ENCODE results near the gene TRPM8.

- PRO-cap: no peak
These were observed 5.6 kb upstream of the MROH2A start for GRCh38 chr2:233772232-233773172.

GRCh38 chr2:233821997-233822482 lies 32.3 kb downstream of the HJURP start:
- PRO-cap: no peak

DNA sequence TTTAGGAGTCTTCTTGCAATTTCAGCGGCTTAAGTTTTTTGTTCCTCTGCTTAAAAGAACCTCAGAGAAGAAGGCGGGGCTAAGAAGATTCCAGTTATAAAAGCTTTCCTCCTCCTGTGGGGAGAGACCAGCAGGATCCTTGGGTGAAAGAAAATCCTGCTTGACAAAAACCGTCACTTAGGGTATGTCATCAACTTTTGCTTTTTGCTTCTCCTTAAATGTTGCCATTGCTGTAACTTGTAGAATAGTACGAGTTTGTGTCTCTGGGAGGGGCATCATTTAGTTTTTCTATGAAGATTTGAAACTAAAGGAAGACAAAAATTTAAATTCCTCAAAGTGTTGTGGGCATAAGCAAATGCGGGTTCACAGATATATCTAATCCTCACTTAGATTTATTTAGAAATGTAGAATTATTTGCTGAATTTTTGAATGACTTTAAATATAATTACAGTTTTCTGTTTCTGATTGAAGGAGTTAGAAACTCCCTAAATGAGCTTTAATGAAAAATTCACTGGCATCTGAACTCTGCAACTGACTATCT lies at the start of gene TRPM8:
Gene TRPM8 (plus strand): TSS at position 123 of the 541 bp plus-strand sequence.
- PRO-cap: no peak

GRCh38 chr2:234251736-234252323 lies 201.3 kb downstream of the SPP2 start:
- PRO-cap: unidirectional peak, plus-strand start at chr2:234252243

- PRO-cap: no peak
These were observed 207.8 kb downstream of the ARL4C start for GRCh38 chr2:234289144-234289409.

DNA sequence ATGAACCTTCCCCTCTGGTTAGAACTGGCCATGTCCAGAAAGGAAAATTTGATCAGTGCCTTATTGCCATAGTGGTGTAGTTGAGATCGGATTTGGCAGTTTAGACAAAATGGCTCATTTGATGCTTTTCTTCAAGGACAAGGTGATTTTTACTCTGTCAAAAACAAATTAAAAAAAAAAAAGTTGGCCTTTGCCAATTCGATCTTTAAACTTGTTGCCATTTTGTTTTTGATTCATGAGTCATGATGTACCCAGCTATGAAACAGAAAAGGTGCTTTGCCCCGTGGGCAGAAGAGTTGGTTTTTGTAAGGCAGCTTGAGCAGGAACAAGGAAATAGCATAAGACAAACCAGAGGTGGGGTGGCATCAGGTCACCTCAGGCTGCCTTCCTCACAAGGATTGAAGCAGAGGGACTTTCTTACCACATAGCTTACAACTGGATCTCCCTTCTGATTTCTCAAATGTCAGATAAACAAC lies 123.9 kb downstream of the ARL4C start:
- PRO-cap: no peak

DNA sequence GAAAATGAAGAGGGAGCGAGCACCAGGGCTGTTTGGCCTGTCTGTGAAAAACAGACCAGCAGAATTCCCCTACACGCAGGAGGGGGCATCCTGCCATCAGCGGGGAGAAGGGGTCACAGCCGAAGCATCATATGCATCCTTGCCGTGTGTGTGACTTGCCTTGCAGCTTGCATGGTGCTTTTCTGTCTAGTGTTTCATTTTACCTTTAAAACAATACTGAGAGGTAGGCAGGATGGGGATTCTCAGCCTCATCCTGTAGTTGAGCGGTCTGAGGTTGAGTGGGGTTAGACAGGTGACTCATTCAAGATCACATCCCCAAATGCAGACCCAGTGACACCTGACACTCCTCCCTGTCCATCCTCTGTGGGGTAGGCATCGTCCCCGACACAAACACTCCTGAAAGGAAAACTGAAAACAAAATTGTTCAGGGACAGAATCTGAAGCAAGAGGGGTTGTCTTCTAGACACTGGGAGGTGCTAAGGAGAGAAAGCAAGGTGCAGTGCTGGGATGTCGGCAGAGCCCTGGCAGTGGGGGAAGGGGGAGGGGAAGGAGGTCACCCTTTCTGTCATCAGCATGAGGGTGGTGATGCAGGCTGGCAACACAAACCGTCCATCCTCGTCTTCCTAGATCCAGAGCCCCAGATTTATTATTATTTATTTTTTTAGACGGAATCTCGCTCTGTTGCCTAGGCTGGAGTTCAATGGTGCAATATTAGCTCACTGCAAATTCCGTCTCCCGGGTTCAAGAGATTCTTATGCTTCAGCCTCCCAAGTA lies 7.8 kb downstream of the ARL4C start:
- PRO-cap: no peak

GRCh38 chr2:234494181-234494562 lies 2.7 kb downstream of the ARL4C start:
- PRO-cap: no peak

DNA sequence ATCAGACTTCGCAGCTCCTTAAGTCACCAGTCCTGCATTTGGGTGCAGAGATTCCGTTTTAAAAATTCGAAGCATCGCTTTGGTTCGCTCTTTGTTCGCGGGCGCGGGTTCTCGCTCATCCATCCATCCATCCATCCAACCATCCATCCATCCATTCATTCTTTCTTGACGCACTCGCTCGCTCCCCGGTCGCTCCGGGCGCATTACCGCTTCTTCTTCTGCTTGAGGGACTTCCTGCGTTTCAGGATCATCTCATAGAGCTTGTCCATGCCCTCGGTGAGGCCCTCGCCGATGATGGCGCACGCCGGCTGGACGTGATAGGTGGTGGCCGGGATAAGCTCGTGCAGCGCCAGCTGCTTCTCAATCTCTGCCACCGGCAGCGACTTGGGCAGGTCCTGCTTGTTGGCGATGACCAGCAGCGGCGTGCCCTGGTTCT lies 1.1 kb downstream of the ARL4C start:
- PRO-cap: no peak

GRCh38 chr2:234633518-234634003 lies 136.7 kb upstream of the ARL4C start:
- PRO-cap: no peak

DNA sequence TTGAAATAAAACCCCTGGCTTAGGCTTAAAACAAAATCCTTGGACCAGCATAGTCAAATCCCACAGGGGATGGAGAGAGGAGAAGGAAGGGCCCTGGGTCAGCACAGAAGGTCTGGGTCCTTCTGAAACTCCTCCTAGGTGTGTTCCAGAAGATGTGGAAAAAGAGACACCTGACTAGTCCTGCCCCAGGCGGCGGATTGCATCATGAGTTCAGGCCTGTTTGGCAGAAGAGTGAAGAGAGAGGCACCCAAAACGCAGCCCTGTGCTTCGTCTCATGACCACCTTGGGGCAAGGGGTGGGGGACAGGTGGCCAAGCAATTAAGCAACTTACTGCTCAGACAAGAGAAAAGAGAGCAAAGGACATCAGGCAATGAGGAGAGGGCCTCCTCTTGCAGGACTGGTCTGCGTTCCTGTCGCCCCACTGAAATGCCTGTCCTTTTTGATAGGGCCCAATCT lies 104.7 kb upstream of the SH3BP4 start:
- PRO-cap: no peak

DNA sequence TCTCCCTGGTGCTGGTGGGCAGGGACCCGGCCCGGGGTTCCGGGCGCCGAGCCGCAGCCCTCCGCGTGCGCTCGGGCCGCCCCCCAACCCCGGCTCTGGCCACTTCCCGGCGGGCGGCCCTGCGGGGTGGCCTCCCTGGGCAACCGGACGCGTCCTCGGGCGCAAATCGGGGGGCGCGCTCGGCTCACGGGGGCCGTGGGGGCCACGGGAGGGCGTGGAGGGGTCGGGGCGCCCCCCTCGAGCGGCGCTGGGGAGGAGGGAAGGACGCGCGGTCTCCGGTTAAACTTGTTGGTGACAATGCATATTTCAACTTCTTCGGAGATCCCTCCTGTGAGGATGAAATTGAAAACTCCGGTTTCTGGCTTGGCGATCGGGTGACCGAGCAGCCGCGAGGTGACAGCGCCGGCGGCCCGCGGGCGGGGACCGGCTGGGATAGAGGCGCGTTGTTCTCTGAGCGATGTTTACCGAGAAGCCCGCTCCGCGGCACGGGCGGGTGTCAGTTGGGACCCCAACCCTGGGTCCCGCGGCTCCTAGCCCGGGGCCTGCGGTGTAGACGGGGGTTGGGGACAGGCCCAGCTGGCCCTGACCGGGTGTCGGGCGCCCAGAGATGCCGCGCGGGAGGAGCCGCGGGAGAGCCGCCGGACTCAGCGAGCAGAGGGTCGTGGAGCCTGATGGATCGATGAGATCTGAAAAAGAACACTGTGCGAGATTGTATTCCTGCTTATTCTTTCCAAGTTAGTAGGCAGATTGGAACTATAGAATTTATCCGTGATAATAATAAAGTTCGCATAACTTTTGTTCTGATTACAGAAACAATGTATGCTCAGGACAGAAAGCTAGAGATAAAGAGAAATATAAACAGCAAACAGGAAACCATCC lies 816 bp downstream of the SH3BP4 start:
- PRO-cap: bidirectional peak, plus-strand start at position 240 of the sequence, minus-strand start at position 97 of the sequence

DNA sequence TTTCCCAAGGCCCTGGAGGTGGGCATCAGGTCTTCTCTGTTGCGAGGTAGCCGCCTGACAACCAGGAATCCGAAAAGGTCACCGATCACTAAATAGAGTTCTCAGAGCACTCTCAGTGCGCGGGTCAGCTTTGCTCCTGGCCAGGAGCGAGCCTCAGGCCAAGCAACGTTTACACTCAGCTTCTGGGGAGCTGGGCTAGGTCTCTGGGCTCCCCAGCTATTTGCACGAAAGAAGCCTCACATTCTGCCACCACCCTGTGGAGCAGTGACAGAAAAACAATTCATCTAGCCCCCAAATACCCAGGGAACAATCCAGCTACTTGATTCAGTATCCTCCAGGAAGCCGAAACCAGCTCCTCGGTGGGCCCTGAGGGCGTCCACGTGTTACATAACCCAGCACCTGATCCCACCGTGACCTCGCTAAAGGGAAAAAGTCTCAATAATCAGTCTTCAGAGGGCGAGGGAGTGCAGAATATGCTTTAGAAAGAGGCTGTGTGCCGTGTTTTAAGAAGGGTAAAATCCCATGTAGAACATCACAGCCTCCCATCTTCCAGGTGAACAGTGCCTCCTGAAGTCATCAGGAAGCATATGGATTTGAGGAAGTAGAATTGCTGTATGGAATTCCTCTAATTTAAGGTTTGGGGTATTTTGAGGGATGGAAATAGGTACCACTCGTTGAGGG lies 3.4 kb downstream of the SH3BP4 start:
- PRO-cap: no peak

GRCh38 chr2:235378204-235378798 lies 115.5 kb upstream of the AGAP1 start:
- PRO-cap: no peak

DNA sequence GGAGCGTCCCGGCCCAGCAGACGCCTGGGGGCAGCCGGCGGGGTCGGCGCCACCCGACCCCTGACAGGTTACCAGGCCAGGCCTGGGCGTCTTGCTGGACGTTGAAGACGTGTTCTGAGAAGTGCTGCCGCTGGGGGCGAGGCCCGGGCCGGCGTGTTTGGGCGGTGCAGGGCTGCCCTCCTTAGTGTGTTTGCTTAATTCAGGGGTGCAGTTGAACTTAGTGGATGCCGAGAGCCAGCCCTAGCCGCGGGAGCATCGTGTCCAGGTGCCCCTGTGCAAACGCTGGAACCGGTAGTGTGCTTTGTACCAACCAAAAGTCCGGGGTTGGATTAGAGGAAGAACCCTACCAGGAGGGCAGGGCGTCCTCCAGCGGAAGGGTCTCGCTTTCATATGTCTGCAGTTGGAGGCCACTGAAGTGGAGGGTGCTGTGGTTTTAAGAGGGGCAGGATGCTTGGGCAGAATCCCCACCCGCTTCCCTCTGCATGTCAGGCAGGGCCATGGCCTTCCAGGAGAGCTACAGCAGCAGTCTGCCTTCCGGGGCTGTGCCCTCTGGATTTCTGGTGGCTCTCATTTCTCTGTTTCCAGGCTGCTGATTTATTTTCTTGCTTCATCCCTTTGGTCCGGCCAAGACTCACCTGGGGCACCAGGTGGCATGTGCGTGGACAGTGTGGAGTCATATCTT lies 1.4 kb downstream of the AGAP1 start:
- PRO-cap: no peak

GRCh38 chr2:235607252-235608045 lies 113.6 kb downstream of the AGAP1 start:
- PRO-cap: no peak

GRCh38 chr2:235670649-235671161 lies 176.9 kb downstream of the AGAP1 start:
- PRO-cap: no peak

GRCh38 chr2:235690479-235690678 lies 196.5 kb downstream of the AGAP1 start:
- PRO-cap: no peak

GRCh38 chr2:236570624-236571016 lies 995 bp downstream of the ACKR3 start:
- PRO-cap: no peak

GRCh38 chr2:236577437-236578282 lies 8.0 kb downstream of the ACKR3 start:
- PRO-cap: no peak

Measured in parotid gland (tissue), 1 donor.